Esophagus muscularis mucosa (tissue), 4 donors: Measurements from ENCODE around the genes KIAA0753, XAF1, ALOX12 and SHBG.

- PRO-cap = no peak
- RAMPAGE, long total RNA, 4 experiments = no peak in any of the 4 experiments
Measured at GRCh38 chr17:6079161-6079666, 9.0 kb downstream of the WSCD1 start.

DNA sequence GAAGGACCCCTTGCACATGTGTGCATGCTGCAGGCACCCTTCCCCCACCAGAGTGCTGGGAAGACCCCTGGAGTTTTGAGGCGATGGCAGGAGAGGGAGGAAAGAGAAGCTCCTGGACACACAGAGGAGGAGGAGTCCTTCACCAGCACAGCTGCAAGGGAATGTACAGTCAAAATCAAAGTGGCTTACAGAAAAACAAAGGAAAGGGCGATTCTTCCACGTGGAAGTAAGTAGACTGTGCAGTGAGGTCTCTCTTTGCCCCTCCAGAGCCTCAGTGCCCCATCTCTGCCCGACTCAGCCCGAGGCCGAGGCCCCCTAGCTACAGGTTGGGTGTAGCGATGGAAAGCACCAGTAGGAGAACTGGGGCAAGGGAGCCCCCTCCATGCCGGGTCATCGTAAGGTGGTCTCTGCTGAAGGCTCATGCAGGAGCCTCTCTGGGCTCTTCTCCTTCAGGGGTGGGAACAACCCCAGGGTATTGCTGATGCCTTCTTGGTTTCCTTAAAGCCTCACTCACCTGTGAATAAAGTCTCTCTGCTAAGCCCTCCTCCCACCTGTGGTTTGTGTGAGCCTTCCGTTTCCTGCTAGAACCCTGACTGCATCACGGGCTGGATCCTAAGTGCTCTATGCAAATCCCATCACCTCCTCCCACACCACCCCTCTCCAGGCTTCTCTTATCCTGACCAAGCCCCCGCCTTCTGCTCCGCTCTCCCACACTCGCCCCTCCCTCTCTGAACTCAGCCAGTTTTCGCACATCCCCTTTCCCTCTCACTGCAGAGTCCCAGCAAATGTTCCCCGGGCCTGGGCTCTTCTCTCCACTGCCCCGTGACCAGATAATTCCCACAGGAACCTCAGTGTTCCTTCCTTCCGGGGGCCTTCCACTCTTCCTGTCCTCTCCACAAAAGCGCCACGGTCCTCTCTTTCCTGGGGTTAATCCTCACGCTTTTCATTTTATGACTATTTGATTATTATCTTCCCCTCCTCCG is 51.7 kb downstream of the PIMREG start:
- PRO-cap = no peak
- RAMPAGE, long total RNA, 4 experiments = no peak in any of the 4 experiments

DNA sequence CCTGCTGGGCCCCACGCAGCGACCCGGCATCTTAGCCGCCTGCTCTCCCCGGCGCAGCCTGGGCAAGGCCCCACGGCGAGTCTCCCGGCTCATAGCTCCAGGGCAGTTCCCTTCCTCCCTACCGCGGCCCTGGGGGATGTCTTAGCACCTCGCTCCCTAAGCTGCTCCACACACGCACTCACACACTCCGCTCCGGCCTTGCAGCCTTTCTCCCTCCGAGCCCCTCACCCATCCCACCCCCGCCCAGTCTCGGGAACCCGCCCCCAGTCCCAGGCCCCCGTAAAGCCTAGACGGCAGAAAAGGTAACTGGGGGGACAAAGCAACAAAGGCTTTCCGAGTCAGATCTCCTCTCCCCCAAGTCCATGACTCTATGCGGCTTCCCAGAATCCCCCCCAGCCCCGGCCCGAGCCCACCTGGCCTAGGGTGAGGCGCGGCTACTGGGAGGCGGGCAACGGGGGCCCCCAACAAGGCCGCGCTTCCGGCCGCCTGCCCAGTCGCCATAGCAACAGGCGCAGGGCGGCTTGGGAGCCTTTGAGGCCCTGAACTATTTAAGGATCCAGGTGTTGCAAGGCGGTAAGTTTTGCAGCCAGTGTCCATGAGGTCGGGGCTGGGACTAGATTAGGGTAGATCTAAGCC is at the start of gene KIAA0753:
Gene KIAA0753 (minus strand): TSS at position 488 of the 636 bp plus-strand sequence.
- PRO-cap = bidirectional peak, plus-strand start outside the sequence, minus-strand start at position 488 of the sequence
- RAMPAGE, long total RNA, 4 experiments = start-site peak on the minus strand in 4 of 4 experiments, centred at positions 451 to 465 of the sequence, 121 to 255 reads per replicate

- PRO-cap = bidirectional peak, plus-strand start at chr17:6756067, minus-strand start at chr17:6755994
- RAMPAGE, long total RNA, 4 experiments = no peak in any of the 4 experiments
Measured at GRCh38 chr17:6755019-6756291, at the start of gene XAF1. XAF1 (plus strand) TSS chr17:6756046.

- PRO-cap = unidirectional peak, minus-strand start at chr17:6995949
- RAMPAGE, long total RNA, 4 experiments = no peak in any of the 4 experiments
Measured at GRCh38 chr17:6995273-6996461, at the start of gene ALOX12. ALOX12 (plus strand) TSS chr17:6996049.

DNA sequence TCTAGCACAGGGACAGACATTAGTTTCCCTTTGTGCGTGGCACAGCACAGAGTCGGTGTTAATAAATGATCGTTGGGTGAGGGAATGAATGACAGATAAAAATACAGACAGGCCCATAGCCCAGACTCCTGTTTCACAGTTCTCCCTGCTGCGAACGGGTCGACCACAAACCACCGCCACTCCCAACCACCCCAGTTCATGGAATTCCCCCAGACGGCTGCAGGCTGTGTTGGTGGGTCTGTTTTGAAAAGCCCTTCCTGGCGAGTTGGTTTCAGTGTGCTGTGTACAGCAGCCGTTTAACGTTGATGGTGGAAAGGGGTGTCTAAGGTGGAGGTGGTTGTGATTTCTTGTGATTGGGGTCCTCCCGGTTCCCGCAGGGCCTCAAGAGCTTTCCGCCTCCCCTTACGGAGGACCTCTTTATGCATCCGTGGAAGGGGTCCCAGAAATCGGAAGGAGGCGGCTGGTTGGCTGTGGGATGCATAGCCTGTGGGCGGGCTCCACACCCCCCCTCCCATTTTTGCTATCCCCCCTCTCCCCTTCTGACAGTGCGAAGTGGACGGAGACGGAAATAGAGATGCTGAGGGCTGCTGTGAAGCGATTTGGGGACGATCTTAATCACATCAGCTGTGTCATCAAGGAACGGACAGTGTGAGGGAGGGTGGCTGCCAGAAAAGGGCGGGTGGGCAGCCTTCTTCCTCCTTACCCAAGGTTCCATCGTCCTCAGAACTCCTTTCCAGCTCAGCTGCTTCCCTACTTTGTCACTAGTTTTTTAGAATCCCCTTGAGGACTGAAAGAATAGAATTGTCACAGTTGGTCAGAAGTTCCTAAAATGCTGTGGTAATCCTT is 869 bp downstream of the C17orf49 start:
- PRO-cap = no peak
- RAMPAGE, long total RNA, 4 experiments = no peak in any of the 4 experiments

- PRO-cap = no peak
- RAMPAGE, long total RNA, 4 experiments = no peak in any of the 4 experiments
Measured at GRCh38 chr17:7221408-7221825, 1.7 kb downstream of the ACADVL start.

DNA sequence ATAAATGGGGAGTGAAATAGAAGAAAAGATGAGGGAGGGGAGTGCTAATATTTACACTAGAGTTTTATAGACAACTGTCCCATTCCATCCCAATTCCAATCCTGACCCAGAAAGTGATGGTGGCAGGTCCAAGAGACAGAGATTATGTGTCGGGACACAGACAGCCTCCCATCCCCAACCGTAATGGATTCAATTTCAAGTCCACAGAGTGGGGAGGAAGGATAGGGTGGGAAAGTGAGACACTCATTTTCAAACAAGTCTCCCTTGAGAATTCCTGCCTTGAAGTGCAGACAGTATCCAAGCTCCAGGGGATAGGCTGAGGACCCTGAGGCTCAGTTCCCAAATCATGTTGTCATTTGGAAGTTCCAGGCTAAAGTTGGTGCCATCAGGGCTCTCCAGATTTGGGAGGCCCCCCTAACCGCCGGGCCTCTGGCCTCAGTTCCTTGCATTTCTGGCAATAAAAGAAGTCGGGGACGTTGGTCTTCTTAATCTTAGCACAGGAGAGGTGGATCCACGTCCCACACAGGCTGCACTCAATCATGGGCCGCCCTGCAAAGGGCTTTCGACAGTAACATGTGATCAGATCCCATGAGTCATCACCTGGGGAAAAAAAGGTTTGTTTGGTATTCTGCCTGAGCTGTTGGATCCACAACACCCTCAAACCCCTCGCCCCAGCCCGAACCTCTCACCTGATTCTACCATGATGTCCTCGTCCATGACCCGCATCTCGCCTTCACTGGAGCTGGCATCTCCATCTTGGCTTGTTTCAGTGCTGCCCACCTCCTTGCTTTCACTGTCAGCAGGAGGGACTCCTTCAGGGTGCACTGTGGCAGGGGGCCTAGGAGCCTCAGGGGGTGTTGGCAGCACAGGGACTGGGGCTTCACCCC is 1.2 kb upstream of the DVL2 start:
- PRO-cap = no peak
- RAMPAGE, long total RNA, 4 experiments = no peak in any of the 4 experiments

GRCh38 chr17:7262940-7263767 is 876 bp upstream of the CLDN7 start:
- PRO-cap = unidirectional peak, minus-strand start at chr17:7263530; unidirectional peak, minus-strand start at chr17:7263582
- RAMPAGE, long total RNA, 4 experiments = no peak in any of the 4 experiments

DNA sequence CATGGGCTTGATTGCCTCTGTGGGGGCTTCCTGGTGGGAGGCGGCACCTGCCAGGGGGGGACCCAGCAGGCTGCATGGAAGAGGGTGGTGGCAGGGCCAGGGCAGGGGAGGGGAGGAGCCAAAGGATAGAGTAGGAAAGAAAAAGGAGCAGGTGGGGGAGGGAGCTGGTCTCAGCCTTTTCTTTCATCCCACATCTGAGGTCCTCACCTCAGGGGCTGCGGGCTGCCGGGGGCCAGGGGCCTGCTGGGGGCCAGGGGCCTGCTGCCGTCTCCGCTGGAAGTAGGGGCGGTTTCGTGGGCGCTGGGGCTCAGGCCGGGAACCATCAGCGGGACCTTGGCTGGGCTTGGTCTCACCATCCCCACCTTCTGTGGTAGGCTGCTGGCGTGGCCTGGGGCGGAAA is 5.1 kb downstream of the YBX2 start:
- PRO-cap = no peak
- RAMPAGE, long total RNA, 4 experiments = no peak in any of the 4 experiments

GRCh38 chr17:7315757-7316399 is 718 bp upstream of the GPS2 start:
- PRO-cap = no peak
- RAMPAGE, long total RNA, 4 experiments = no peak in any of the 4 experiments

GRCh38 chr17:7496395-7497175 is 15.3 kb downstream of the SLC35G6 start:
- PRO-cap = no peak
- RAMPAGE, long total RNA, 4 experiments = no peak in any of the 4 experiments

DNA sequence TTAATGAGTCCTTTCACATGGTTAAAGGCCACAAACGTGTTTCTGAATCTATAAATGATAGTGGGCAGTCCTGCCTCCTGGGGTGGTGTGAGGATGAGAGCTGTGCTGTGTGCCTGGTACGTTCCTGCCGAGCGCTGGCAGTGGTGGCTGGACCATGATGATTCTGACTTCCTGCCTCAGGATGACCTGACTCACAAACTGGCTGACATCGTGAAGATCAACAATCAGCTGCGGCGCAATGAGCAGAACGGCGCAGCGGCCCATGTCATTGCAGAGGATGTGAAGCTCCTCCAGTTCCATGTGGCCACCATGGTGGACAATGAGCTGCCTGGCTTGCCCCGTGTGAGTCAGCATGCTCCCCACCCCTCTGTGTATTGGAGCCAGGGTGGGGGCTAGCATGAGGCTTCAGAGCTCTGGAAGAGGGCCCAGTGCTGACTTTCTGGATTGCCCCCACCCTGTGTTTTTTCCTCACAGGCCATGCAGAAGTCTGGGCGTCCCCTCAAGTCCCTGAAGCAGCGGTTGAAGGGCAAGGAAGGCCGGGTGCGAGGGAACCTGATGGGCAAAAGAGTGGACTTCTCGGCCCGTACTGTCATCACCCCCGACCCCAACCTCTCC is 16.0 kb downstream of the SLC35G6 start:
- PRO-cap = no peak
- RAMPAGE, long total RNA, 4 experiments = no peak in any of the 4 experiments

DNA sequence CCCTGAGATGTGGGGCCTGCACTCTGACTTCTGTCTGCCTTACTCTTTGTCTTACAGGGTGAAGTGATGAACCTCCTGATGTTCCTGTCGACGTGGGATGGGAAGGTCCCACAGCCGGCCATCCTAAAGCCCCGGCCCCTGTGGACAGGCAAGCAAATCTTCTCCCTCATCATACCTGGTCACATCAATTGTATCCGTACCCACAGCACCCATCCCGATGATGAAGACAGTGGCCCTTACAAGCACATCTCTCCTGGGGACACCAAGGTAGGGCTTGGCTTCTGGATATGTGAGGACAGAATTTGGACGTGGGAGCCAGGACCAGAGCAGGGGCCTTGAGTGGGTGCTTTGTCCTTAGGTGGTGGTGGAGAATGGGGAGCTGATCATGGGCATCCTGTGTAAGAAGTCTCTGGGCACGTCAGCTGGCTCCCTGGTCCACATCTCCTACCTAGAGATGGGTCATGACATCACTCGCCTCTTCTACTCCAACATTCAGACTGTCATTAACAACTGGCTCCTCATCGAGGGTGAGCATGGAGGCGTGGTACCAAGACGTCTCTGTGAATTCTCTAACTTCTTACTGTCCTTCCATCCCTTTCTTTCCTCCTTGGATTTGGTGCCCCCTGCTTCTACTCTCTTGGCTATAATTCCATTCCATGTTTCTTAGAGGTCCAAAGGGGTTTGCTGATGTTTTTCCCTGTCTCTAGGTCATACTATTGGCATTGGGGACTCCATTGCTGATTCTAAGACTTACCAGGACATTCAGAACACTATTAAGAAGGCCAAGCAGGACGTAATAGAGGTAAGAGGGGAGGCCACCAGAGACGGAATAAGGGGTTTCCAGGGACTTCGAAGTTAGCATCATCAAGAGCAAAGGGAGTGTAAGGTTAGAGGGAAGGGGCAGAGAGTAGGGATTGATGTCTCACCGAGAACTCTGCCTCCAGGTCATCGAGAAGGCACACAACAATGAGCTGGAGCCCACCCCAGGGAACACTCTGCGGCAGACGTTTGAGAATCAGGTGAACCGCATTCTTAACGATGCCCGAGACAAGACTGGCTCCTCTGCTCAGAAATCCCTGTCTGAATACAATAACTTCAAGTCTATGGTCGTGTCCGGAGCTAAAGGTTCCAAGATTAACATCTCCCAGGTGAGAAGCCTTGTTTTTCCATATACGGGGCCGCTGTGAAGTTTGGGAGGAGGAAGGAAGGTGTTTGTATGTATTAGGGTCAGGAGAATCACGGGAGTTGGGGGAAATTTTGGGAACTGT is 19.8 kb downstream of the SLC35G6 start:
- PRO-cap = no peak
- RAMPAGE, long total RNA, 4 experiments = no peak in any of the 4 experiments

GRCh38 chr17:7581089-7581649 is 1.7 kb downstream of the CD68 start:
- PRO-cap = no peak
- RAMPAGE, long total RNA, 4 experiments = no peak in any of the 4 experiments

DNA sequence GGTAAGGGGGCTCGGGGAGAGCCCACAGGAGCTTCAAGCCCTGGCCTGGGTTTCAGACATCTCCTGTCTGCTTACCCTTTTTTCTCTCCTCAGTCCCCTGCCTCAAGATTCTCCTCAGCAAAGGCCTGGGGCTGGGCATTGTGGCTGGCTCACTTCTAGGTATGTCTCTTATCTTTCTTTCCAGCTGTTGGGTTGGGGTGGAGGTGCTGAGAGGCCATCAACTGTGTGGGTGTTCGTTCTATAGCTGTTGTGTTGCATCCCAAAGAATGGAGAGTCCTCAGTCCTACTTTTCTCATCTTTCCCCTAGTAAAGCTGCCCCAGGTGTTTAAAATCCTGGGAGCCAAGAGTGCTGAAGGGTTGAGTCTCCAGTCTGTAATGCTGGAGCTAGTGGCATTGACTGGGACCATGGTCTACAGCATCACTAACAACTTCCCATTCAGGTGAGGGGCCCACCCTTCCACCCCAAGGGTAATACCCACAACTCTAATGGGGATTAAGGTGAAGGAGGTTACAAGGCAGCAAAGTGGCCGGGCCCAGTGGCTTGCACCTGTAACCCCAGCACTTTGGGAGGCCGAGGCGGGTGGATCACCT is 2.1 kb downstream of the MPDU1 start:
- PRO-cap = no peak
- RAMPAGE, long total RNA, 4 experiments = no peak in any of the 4 experiments

GRCh38 chr17:7614342-7614615 is 418 bp downstream of the FXR2 start:
- PRO-cap = bidirectional peak, plus-strand start at chr17:7614683, minus-strand start at chr17:7614582
- RAMPAGE, long total RNA, 4 experiments = no peak in any of the 4 experiments

DNA sequence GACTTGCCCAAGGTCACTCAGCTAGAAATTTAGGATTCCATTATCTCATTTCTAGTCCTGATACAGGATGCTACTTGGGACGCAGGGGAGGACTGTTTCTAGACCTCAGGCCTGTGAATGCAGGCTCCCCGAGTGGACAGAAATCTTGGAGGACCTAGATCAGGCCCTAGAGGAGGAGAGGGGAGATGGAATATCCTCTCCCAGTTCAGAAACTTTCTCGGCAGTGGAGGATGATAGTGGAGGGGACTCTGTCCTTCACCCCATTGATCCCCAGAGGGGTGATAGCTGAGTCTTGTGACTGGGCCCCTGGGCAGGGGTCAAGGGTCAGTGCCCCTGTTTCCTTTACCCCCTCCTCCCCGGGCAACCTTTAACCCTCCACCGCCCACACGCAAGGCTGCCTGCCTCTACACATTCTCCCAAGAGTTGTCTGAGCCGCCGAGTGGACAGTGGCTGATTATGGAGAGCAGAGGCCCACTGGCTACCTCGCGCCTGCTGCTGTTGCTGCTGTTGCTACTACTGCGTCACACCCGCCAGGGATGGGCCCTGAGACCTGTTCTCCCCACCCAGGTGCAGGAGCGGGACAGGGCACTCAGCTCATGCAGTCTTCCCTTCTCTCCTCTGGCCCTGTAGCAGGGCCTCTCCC is at the start of gene SHBG:
Gene SHBG (plus strand): TSS at position 419 of the 643 bp plus-strand sequence.
- PRO-cap = no peak
- RAMPAGE, long total RNA, 4 experiments = no peak in any of the 4 experiments

- PRO-cap = no peak
- RAMPAGE, long total RNA, 4 experiments = no peak in any of the 4 experiments
Measured at GRCh38 chr17:7669041-7669572, 18.2 kb downstream of the TP53 start.

DNA sequence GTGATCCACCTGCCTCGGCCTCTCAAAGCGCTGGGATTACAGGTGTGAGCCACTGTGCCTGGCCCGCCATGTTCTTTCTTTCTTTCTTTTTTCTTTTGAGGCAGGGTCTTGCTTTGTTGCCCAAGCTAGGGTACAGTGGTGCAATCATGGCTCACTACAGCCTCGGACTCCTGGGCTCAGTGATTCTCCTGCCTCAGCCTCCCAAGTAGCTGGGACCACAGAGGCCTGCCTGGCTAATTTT is 9.2 kb downstream of the TP53 start:
- PRO-cap = no peak
- RAMPAGE, long total RNA, 4 experiments = no peak in any of the 4 experiments